Ileum (tissue), 1 donor: ENCODE measurements around the genes GAS2L2, CCL4L2 and MYO19.

- PRO-cap: no peak
Observed at GRCh38 chr17:35002708-35003331, 22.5 kb downstream of the LIG3 start.

- PRO-cap: unidirectional peak, plus-strand start at chr17:35132281
Observed at GRCh38 chr17:35132096-35132444, 10.0 kb downstream of the NLE1 start.

DNA sequence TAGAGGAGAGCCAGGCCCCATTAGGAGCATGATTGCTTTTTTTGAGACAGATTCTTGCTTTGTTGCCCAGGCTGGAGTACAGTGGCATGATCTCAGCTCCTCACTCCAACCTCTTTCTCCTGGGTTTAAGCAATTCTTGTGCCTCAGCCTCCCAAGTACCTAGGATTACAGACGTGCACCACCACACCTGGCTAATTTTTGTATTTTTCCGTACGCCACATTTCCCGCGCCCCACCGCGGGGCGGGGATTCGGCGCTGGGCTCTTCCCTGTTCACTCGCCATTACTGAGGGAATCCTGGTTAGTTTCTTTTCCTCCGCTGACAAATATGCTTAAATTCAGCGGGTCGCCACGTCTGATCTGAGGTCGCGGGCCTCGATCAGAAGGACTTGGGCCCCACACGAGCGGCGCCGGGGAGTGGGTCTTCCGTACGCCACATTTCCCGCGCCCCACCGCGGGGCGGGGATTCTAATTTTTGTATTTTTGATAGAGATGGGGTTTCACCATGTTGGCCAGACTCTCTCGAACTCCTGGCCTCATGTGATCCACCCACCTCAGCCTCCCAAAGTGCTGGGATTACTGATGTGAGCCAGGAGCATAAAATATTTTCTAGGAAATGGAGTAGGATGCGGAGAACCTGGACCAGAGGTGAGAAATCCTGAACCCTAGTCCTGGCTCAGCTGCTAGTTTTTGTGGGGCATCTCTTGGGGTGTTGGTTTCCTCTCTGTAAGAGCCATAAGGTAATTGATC, 3.4 kb downstream of the UNC45B start:
- PRO-cap: unidirectional peak, minus-strand start at position 370 of the sequence

- PRO-cap: no peak
Observed at GRCh38 chr17:35245058-35245679, 2.3 kb downstream of the SLFN5 start.

GRCh38 chr17:35314799-35315854, 58.3 kb downstream of the SLFN11 start:
- PRO-cap: no peak

GRCh38 chr17:35487110-35487706, 38.6 kb upstream of the SLFN13 start:
- PRO-cap: no peak

DNA sequence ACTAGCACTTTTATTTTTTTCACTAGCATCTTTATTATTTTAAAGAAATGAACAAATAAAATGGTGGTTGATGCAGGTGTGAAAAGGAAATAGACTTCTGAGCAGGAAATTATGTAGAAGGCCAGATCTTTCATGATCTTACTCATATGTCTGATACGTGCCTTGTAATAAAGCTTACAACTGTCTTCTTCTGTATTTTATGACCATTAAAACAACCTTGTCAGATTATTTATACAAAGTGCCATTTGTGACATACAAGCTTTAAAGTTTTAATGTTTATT, 6.3 kb downstream of the SLFN12L start:
- PRO-cap: no peak

DNA sequence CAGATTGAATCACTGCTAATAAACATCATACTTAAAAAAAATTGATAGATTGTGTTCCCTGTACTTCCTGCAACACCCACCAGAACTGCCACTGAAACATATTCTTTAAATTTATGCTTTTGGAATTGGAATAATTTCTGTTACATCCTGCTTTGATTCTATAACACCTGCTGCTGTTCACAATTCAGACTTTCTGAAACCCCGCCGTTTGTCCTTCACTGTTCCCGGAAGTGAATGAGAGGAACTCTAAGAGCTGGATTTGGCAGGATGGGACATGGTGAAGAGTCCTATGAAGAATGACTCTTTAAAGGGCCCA, 8.9 kb downstream of the AP2B1 start:
- PRO-cap: no peak

GRCh38 chr17:35732116-35732679, 759 bp downstream of the RASL10B start:
- PRO-cap: no peak

GRCh38 chr17:35752457-35753417, at the start of gene GAS2L2:
Gene GAS2L2, minus strand, starts transcription at chr17:35753239.
- PRO-cap: no peak

DNA sequence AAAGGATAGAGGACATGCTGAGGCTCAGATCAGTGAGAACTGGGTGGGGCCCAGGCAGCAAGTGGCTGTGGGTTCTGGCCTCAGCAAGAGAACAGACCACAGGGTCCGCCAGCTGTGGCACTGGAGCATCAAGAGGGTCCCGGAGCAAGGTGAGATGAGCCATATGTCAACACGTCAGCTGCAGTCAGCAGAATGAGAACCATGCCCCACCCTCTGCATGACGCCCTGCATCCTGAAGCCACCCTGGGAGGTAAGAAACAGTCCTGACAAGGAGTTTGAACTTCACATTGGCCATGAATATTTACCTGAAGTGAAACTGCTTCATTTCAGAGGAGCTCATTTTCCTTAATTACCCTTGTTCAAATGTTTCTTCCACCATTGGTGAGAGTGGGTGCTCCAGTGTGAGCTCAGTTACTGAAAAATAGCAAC, 20.2 kb upstream of the CCL5 start:
- PRO-cap: bidirectional peak, plus-strand start at position 218 of the sequence, minus-strand start at position 203 of the sequence

DNA sequence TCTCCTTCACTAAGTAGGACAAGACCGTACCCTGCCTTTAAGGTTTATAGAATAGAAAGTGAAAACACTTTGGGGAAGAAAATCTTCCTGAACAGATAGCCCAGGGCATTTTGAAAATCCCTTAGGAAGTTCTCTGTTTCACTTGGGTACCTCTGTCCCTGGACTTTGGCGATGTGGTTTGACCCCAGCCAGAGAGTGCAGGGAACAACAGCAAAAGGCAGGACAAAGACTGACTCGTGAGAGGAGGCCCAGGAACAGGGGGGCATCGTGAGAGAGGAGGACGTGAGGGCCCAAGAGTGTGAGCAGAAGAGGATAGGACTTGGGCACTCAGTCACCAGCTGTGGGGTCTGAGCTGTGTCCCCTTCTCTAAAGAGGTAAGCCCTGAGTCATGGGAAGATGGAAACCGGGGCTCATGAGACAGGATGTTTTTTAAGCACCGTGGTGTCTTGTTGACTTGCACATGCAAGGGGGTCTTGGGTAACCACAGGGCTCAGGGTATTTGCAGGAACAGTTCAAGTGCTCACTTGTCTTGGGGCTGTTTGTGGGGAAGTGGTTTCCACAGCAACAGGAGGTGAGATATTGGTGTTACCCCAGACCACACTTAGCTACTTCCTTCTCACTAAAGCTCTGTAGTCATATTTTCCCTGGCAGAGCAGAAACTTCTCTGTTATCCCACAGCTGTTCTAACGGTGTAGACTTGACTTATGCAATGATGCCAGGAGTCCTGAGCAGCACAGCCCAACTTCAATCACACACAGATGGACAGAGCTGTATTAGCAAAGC, 7.5 kb downstream of the CCL3 start:
- PRO-cap: no peak

- PRO-cap: no peak
Observed at GRCh38 chr17:36210750-36211291, at the start of gene CCL4L2. Gene CCL4L2, plus strand, starts transcription at chr17:36211063.

DNA sequence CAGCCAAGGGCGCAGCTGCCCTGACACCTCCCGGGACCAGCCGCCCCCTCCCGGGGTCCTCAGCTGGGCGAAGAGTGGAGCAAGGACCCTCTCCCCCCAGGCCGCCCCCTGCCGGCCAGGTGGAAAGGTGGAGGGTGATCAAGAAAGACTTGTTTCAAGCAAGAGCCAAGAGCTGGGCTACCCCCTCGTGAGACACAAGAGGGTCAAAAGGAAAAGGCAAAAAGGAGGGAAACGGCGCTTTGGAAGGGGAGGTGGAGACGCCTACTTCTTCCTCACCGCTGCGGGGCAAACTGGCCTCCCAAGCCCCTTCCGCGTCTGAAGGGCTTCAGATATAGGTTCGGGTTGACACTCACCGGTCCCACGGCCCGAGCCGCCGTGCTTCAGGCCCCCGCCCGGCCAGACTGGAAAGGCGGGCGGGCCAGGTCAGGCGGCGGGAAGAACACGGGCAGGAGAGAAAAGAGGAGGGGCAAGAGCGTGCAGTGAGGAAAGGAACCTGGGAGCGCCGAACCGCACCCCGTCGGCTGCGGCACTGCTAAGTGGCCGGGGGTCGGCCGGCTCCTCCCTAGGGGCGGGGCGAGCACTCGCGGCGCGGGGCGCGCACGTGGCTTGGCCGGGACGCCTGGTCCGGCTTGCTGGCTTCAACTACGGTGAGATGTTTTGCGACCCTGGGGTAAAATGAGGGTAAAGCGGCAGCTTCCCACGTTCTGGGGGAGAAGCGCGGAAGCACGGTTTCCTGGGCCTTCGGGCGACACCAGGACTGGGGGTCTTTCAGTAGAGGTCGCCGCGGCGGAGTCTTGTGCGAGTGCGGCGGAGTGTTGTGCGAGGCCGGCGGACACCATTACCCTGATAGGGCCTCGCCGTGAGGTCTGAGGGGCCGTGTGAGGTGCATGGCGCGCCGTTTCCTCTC, at the start of gene MYO19:
Gene MYO19, minus strand, starts transcription at position 461 of the 907 bp plus-strand sequence.
- PRO-cap: bidirectional peak, plus-strand start at position 482 of the sequence, minus-strand start at position 403 of the sequence; bidirectional peak, plus-strand start at position 580 of the sequence, minus-strand start at position 531 of the sequence

- PRO-cap: no peak
Observed at GRCh38 chr17:36550504-36551307, 6.0 kb downstream of the GGNBP2 start.

DNA sequence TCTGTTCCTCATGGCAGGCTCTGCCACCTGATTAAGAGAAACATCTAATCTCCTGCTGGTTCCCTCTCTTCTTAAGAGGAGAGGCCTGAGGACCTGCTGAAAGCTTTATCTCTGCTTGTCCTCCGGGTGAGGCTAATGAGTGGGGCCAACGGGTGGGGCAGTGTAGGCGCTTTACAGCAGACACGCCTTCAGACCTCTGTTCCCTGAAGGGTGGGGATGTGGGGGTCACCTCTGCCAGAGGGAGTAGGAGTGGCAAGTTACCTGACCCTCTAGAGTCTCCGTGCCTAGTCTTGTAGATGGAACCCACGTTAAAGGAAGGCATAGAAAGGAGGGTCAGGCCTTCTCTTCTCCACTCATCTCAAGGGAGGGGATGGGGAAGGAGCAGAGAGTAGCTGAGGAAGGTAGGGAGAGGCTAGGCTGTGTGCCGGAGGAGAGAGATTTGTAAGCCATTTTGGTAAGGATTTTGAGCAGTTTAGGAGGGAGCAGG, 4.1 kb upstream of the MRM1 start:
- PRO-cap: bidirectional peak, plus-strand start at position 287 of the sequence, minus-strand start at position 107 of the sequence

- PRO-cap: no peak
Observed at GRCh38 chr17:36641641-36642600, 40.5 kb downstream of the MRM1 start.

GRCh38 chr17:36642601-36642862, 41.1 kb downstream of the MRM1 start:
- PRO-cap: no peak

DNA sequence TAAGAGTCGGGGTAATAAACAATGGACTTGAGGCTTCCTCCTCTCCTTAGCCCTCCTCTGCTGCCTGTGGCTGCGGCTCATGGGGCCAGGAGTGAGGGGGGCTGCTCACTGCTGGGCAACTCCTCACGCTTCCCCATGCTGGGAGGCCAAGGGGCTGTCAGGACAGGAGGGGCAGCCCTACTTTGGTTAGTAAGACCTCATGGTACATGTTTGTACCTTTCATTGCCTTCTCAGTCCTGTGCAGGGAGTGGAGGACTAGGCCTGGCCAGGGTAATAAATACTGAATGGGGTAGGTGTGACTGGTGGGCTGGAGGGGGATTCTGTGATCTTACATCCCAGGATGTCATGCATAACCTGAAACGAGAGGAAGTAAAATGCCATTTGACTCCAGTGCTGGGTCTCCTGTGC, 138.1 kb downstream of the AATF start:
- PRO-cap: no peak

DNA sequence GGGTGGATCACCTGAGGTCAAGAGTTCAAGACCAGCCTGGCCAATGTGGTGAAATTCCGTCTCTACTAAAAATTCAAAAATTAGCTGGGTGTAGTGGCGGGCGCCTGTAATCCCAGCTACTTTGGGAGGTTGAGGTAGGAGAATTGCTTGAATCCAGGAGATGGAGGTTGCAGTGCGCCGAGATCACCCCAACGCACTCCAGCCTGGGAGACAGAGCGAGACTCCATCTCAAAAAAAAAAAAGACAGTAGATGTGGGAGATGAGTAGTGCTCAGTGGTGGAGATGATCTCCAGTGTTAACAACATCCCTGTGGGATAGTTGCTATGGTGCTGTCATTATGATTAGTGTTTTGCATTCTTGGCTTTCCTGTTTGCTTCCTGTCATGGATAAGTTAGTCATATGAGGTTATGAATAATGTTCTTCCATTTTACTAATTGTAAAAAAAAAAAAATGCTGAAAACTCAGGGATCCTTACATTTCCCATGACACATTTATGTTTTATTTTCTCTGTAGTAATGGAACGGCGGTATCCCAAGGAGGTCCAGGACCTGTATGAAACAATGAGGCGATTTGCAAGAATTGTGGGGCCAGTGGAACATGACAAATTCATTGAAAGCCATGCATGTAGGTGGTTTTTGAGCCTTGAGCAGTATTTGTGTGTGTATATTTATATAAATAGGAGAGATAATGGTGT, 24.6 kb upstream of the DUSP14 start:
- PRO-cap: no peak